Keratinocyte (primary cell): ENCODE results near the gene SHD.

GRCh38 chr19:3692940-3693810, 7.1 kb downstream of the PIP5K1C start:
CAGE:
- cytosol, long polyA minus RNA: no peak
- cytosol, long polyA plus RNA: no peak
- long polyA plus RNA: no peak
- nucleus, long polyA minus RNA: no peak
- nucleus, long polyA plus RNA: no peak

GRCh38 chr19:3712939-3713659, 4.9 kb downstream of the TJP3 start:
CAGE:
- cytosol, long polyA minus RNA: no peak
- cytosol, long polyA plus RNA: no peak
- long polyA plus RNA: no peak
- nucleus, long polyA minus RNA: no peak
- nucleus, long polyA plus RNA: no peak

GRCh38 chr19:3743541-3744171, 17.8 kb downstream of the APBA3 start:
CAGE:
- cytosol, long polyA minus RNA: no peak
- cytosol, long polyA plus RNA: no peak
- long polyA plus RNA: no peak
- nucleus, long polyA minus RNA: no peak
- nucleus, long polyA plus RNA: no peak

DNA sequence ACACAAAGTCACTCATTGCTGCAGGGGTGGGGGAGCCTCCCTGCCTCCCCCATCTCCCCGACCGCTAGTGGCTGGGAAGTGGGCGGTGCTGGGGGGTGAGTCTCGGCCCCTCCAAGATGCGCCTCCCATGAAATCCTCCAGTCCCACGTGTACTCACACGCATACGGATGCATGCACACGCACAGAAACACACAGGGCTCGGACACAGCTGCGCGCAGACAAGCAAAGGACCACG, 808 bp downstream of the MATK start:
CAGE:
- cytosol, long polyA minus RNA: no peak
- cytosol, long polyA plus RNA: no peak
- long polyA plus RNA: no peak
- nucleus, long polyA minus RNA: no peak
- nucleus, long polyA plus RNA: no peak

DNA sequence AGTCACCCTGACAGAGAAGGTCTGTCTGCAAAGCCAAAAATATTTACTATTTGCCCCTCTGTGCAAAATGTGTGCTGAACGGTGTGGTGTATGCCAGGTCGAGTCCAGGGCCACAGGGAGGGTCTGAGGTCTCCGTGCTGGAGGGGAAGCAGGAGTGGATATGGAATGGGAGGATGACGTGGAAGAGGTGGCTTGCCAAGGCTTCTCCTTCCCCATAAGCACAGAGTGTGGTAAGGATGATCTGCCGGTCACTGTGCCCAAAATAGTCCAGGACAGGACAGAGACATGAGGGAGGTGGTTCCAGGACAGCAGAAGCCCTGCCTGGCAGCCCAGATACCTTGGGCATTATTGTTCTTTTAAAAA, 10.1 kb downstream of the NMRK2 start:
CAGE:
- cytosol, long polyA minus RNA: no peak
- cytosol, long polyA plus RNA: no peak
- long polyA plus RNA: no peak
- nucleus, long polyA minus RNA: no peak
- nucleus, long polyA plus RNA: no peak

CAGE:
- cytosol, long polyA minus RNA: no peak
- cytosol, long polyA plus RNA: no peak
- long polyA plus RNA: no peak
- nucleus, long polyA minus RNA: no peak
- nucleus, long polyA plus RNA: no peak
Observed at GRCh38 chr19:3949583-3950827, 17.1 kb downstream of the NMRK2 start.

CAGE:
- cytosol, long polyA minus RNA: no peak
- cytosol, long polyA plus RNA: no peak
- long polyA plus RNA: no peak
- nucleus, long polyA minus RNA: start-site peak on the minus strand at chr19:3982817-3982880, 126 reads; start-site peak on the minus strand at chr19:3982965-3982988, 210 reads
- nucleus, long polyA plus RNA: no peak
Observed at GRCh38 chr19:3982516-3983432, 2.5 kb downstream of the EEF2 start.

CAGE:
- cytosol, long polyA minus RNA: no peak
- cytosol, long polyA plus RNA: no peak
- long polyA plus RNA: no peak
- nucleus, long polyA minus RNA: no peak
- nucleus, long polyA plus RNA: no peak
Observed at GRCh38 chr19:4015710-4016165, 8.2 kb downstream of the PIAS4 start.

GRCh38 chr19:4045601-4046095, 21.1 kb downstream of the ZBTB7A start:
CAGE:
- cytosol, long polyA minus RNA: no peak
- cytosol, long polyA plus RNA: no peak
- long polyA plus RNA: no peak
- nucleus, long polyA minus RNA: no peak
- nucleus, long polyA plus RNA: no peak

CAGE:
- cytosol, long polyA minus RNA: no peak
- cytosol, long polyA plus RNA: no peak
- long polyA plus RNA: no peak
- nucleus, long polyA minus RNA: no peak
- nucleus, long polyA plus RNA: no peak
Observed at GRCh38 chr19:4048085-4048588, 18.6 kb downstream of the ZBTB7A start.

DNA sequence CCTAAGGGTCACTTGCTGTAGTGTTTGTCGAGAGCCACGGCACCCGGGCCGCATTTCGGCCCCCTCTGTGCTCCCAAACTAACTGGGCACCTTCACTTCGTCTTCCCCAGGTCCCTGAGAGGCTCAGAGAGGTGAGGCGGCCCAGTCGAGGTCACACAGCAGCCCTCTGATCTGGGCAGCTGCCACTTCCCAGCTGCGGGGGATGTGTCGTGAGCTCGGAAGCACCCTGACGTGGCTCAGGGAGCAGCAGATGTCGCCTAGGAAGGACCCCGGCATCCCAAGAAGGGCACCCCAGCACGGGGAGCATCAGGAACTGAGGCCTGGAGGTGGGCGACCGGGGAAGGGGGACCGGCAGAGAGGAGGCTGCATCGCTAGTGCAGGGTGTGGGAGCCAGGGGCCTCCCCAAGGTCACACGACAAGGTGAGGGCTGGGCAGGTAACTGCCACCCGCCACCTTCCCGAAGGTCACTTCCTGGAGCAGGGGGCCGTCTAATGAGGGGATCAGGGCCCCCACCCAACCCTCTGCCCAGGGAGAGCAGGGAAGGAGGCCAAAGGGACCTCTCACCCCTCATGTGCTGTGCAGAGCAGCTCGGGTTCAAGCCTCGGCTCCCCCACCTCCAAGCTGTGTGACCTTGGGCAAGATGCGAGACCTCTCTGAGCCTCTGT, 6.2 kb downstream of the ZBTB7A start:
CAGE:
- cytosol, long polyA minus RNA: no peak
- cytosol, long polyA plus RNA: no peak
- long polyA plus RNA: no peak
- nucleus, long polyA minus RNA: no peak
- nucleus, long polyA plus RNA: no peak

GRCh38 chr19:4149354-4150008, 4.0 kb upstream of the CREB3L3 start:
CAGE:
- cytosol, long polyA minus RNA: no peak
- cytosol, long polyA plus RNA: no peak
- long polyA plus RNA: no peak
- nucleus, long polyA minus RNA: no peak
- nucleus, long polyA plus RNA: no peak

CAGE:
- cytosol, long polyA minus RNA: no peak
- cytosol, long polyA plus RNA: no peak
- long polyA plus RNA: no peak
- nucleus, long polyA minus RNA: no peak
- nucleus, long polyA plus RNA: no peak
Observed at GRCh38 chr19:4171798-4172445, 10.4 kb downstream of the SIRT6 start.

CAGE:
- cytosol, long polyA minus RNA: no peak
- cytosol, long polyA plus RNA: no peak
- long polyA plus RNA: no peak
- nucleus, long polyA minus RNA: no peak
- nucleus, long polyA plus RNA: no peak
Observed at GRCh38 chr19:4182780-4183144, 273 bp downstream of the ANKRD24 start.

CAGE:
- cytosol, long polyA minus RNA: no peak
- cytosol, long polyA plus RNA: no peak
- long polyA plus RNA: no peak
- nucleus, long polyA minus RNA: no peak
- nucleus, long polyA plus RNA: no peak
Observed at GRCh38 chr19:4258114-4258617, 11.3 kb downstream of the YJU2 start.

DNA sequence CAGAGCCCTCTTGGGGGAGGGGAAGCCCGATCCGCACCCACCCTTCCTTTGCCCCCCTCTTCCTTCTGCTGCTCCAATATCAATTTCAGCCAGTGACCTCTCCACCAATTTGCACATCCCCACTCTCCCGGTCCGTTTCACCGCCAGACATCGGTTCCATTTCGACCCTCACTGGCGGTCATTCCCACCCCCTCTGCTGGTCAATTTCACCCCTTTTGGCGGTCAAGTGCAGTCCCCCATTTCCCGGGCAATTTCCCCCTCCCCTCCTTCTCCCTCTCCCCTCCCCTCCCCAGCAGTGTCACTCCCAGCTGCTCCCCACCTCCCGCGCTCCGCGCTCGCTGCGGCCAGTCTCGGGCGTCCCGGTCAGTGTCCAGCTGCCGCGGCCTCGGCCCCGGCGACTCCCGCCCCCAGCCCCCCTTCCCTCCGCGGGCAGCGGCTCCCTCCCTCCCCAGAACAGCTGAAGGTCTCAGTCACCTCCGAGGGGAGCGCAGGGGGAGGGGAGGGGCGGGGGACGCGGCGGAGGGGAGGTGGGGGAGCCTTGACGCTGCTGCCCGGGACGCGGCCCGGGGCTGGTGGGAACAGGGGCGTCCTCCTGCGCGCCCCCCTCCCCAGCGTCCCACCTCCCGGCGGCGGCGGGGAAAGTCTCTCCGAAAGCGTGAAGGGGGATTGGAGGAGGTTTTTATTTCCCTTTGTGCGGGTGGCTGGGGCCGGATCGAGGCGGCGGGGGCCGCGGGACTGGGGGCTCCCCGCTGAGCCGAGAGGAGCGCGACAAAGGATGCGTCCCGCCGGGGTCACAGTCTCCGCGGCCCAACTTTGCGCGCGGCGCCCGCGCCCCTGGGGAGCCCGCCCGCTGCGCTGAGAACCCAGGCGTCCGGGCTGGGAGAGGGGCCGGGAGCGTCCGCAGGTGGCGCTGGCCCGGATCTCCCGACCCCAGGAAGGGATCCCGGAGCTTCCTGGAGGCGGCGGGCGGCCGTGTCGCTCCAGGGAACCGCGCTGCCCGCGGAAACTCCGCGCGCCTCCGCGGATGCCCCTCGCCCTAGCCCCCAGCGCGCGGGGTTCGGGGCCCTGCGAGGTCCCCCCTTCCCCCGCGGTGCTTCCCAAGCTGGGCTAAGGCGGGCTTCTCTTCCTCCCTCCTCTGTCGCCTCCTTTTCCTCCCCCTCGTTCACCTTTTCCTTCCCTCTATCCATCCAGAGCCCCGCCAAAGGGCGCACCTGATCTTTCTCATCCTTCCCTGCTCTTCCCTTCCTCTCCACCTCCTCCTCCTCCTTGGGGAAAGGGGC, at the start of gene SHD:
SHD (plus strand) TSS at position 544 of the 1,280 bp plus-strand sequence.
CAGE:
- cytosol, long polyA minus RNA: no peak
- cytosol, long polyA plus RNA: no peak
- long polyA plus RNA: no peak
- nucleus, long polyA minus RNA: no peak
- nucleus, long polyA plus RNA: no peak

DNA sequence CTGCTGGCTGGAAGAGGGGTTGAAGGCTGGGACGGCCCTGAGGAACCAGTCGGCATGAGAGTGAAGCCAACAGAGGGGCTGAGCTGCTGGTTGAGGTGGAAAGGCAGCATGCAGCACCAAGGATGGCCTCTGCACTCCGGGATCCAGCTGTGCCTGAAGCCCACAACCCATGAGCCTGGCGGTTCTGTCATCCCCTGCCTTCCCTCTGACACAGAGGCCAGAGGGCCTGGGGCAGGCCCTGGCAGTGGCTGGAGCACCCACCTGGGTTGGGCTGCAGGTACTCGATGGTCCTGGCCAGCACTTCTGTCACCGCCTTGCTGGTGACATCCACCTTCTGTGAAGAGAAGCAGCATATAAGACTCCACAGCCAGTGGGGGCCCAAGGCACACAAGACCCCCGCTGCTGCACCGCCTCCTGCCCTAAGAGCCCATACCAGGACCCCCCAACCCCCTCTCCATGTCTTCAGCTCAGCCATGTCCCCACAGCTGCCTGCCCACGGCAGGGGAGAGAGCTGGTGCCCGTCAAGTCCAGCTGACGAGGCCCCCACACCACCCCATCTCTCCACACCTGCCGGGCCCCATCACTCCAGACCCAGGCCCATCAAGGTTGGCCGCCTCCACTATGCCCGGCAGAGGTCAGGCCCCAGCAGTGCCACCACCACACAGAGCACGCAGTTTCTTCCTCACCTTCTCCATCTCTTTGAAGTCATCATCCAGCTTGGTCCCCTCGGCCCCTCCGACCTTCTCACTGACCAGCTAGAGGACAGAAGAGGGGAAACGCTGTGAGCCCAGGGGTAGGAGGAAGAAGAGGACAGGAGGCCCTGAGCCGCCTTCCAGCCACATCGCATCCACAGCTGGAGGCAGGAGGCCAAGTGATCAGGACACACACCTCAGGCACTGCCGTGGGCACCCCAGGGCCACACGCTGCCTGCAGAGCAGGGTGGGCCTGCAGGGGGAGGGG, 23.2 kb downstream of the MPND start:
CAGE:
- cytosol, long polyA minus RNA: no peak
- cytosol, long polyA plus RNA: no peak
- long polyA plus RNA: no peak
- nucleus, long polyA minus RNA: no peak
- nucleus, long polyA plus RNA: no peak

DNA sequence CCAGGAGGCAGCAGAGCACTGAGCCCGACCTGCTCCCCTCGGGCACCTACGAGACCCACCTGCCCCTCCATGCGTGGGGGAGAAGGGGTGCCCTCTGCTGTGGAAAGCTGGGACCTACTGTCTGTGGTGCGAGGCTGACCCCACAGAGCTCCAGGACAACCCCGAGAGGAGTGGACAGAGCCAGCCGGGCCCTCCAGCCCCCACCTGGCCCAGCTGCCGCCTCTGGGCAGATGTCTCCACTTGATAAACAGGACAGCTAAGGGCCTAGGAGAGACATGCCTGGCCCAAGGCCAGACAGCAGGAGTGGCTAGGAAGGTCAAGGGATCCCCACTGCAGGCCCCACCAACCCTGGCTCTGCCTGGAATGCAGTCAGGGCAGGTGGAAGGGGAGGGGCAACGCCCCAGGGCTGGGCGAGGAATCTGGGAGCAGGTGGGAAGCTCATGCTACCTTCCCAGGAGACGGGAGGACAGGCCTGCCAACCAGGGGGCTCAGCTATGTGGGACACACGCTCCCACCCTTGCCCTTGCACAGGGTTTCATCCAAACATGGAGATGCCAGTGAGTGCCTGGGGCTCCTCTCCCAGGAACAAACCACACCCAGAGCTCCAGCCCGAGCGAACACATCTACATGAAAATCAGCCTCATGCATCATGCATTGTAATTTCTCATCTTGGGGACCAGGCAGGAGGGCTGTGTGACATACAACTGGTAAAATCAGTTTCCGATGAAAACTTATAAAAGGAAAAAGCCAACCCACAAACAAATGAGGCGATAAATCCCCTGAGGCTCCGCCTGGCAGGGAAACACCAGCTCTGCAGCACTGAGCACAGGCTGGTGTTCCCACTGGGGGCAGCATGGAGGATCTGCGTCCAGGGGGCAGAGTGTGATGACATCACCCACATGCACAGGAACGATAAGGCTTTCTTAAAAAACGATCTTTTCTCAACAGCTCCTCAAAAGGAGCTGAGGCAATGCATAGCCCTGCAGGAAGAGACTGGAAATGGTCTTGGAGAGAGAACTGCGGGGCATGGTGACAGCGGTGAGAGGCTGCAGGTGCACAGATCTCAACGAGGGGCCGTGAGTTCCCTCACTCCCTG, 25.0 kb downstream of the SH3GL1 start:
CAGE:
- cytosol, long polyA minus RNA: no peak
- cytosol, long polyA plus RNA: no peak
- long polyA plus RNA: no peak
- nucleus, long polyA minus RNA: no peak
- nucleus, long polyA plus RNA: no peak

CAGE:
- cytosol, long polyA minus RNA: no peak
- cytosol, long polyA plus RNA: no peak
- long polyA plus RNA: no peak
- nucleus, long polyA minus RNA: no peak
- nucleus, long polyA plus RNA: no peak
Observed at GRCh38 chr19:4387209-4388020, 12.9 kb downstream of the SH3GL1 start.

GRCh38 chr19:4397172-4397610, 3.2 kb downstream of the SH3GL1 start:
CAGE:
- cytosol, long polyA minus RNA: no peak
- cytosol, long polyA plus RNA: no peak
- long polyA plus RNA: no peak
- nucleus, long polyA minus RNA: no peak
- nucleus, long polyA plus RNA: no peak